Paraaortic lymph node (tissue), 1 donor: Measurements from ENCODE around the gene SLC6A1.

DNA sequence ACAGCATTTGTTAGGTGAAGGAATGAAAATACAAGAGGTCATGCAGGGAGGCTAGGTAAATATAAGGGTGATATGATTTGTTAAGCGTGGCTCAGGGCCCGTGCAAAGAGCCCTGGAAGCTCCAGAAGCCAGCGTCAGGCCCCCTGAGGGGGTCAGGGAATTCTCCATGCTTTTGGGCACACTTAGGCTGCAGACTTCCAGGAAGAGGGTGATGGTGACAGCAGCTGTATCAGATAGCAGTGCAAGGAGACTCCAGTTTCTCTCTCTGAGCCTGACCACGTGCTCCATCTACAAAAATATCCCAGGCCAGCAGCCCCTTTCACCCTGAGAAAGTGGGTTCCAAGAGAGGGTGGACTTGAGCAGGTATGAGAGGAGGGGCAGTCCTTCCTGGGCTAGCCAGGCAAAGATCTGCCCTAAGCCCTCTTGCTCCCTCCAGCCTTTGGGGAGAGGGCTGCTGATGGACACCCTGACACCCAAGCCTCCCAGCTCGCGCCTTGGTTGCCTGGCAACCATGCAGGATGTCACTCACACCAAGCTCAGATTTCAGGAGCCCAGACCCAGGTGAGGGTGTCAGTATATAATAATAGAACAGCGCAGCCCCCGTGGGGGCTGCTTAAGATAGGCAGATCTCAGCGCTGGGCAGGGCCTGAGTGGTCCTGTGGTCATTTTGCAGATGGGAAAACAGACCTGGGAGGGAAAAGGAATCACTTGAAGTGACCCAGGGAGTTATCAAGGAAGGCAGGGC lies 35.8 kb downstream of the ATP2B2 start:
- PRO-cap, result no peak

DNA sequence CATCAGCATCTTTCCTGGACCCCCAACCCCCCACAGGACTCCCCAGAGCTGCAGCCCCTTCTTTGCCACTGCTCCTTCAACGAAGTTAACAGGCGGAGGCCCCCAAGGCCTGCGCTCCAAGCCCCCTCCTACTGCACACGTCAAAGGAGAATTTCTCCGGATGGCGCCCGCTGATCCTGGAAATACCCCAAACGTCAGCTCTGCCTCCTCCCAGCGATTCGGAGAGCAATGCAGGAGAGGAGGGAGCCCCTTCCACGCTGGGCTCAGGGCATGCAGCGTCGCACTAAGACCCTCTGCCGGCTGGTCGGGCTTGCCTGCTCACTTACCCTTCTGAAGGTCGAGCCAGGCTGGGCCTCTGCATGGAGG lies 1.3 kb downstream of the ATP2B2 start:
- PRO-cap, result unidirectional peak, plus-strand start at position 228 of the sequence

DNA sequence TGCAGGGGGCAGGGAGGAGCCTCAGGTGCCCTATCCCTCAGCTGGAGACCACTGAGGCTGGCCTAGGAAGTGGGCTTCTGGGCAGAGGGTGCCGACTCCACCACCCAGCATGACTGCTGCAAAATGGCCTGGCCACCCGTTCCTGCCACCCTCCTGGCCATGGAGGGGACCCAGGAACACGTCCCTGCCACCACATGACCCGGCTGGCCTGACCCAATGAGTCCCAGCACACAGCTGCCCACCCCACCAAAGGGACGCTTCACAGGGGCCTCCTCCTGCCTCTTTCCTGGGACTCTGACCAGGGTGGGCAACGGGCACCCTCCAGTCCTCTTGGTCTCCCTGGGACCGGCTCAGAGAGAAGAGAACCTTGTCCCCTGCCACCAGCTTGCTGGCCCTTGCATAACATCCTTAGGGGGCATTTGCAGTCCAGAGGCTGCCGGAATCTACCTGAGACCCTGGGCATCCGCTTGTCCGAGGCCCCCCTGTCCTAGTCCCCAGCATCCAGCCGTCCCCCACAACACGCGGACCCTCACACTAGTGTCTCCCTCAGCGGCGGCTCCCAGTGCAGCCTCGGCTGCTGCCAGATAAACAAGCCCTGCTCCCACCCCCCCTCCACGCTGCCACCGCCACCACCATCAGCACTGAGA lies 554 bp downstream of the ATP2B2 start:
- PRO-cap, result no peak

GRCh38 chr3:10505990-10506623 lies 721 bp upstream of the ATP2B2 start:
- PRO-cap, result no peak

DNA sequence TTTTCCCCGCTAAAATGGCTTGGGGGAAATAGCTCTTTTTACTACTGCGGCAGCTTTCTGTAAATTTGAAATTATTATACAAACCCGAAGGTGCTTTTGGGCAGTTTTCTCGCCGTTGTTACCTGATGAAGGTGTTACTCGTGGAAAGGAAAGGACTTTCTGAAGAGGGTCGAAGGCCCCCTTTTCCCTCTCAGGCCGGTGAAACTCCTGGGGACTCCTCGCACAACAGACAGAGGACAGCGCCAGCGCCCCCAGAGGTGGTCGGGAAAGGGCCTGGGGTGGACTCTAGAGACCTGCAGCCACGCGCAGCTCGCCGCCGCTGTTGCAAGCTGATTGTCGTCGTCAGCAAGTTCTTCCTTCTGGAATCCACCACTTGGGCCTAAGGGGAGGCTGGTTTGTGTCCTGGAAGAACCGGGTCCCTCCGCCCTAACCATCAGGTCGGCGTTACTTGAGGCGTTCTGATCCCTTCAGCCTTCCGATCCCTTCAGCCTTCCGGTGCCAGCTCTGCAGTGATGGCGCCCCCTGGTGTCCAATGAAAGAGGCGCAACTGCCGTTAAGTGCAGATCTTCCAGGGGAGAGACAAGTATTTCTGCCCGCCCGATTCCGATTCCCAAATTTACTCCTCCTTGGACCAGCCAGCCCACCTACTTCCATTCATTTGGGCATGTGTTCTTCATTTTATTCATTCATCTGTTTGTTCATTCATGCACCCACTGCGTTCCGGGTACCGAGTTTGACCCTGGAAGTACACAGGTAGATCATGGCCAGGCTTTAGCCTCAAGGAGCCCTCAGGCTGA lies 77.3 kb upstream of the SLC6A11 start:
- PRO-cap, result no peak

GRCh38 chr3:10992459-10992839 lies at the start of gene SLC6A1:
Gene SLC6A1 (plus strand): TSS chr3:10992748.
- PRO-cap, result bidirectional peak, plus-strand start at chr3:10992762, minus-strand start at chr3:10992567

DNA sequence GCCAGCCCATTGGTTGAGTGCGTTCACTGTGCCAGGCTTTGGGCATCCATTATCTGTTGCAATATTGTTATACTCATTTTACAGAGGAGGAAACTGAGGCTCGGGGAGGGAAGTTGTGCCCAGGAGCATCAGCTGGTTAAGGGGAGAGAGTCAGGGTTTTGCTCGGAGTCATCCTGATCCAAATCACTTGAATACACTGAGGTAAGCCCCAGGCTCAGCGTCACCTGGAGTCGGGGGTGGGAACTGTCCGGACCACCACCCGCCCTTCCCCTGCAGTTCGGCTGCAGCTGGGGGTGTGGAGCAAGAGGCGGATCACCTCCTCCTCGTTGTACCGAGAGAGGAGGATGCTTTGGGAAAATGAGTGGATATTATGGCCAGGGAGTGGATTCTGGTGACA lies 636 bp downstream of the HRH1 start:
- PRO-cap, result no peak

DNA sequence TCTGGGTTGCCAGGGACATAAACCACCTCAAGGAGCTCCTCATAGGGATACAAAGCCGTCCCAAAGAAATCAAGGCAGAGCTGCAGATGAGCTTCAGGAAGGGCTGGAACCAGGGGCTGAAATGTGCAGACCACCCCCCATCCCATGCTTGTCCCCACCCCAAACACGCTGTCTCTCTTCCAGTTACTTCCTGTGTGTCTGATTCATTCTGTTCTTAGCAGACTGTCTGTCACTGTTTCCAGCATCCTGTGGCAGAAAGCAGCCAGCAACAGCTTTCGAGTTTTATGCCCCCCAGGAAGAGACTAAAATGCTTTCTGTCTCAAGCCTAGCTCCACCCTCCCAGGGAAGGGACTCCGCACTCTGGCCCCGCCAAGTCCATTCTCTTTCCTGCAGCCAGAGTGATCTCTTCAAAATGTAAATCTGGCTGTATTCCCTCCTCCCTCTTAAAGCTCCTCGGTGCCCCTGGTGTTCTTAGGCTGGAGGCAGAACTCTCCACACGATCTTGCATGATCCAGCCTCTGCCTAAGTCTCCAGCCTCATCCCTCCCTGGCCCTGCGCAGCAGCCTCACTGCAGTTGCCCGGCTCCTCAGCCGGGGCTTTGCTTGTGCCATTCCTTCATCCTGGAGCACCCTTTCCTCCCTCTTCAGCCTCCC lies 41.5 kb downstream of the HRH1 start:
- PRO-cap, result no peak

DNA sequence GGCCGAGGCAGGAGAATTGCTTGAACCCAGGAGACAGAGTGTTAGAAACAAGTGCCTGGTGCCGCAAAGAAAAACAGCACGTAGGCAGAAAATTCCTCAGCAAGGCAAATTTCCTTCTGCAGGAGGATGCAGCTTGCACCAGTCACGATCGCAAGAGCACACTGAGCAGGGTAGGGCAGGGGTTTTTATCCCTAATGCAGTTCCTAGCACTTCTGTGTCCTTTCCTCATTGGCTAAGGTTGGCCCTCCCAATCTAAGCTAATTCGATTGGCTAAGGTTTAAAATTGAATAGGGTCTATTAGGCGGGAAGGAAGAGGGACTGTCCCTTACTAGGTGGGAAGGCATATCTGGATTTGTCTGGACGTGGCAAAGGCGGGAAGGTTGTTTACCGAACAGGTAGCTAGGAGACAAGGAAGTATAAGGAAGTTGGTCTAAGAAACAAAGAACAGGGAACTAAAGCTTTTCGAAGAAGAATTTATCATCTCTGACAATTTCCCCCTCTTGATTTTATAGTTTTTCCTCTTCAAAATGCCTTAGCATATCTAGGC lies 24.9 kb upstream of the ATG7 start:
- PRO-cap, result no peak

- PRO-cap, result unidirectional peak, minus-strand start at chr3:11273373
Observed at GRCh38 chr3:11273198-11273607, 1.0 kb downstream of the ATG7 start.

DNA sequence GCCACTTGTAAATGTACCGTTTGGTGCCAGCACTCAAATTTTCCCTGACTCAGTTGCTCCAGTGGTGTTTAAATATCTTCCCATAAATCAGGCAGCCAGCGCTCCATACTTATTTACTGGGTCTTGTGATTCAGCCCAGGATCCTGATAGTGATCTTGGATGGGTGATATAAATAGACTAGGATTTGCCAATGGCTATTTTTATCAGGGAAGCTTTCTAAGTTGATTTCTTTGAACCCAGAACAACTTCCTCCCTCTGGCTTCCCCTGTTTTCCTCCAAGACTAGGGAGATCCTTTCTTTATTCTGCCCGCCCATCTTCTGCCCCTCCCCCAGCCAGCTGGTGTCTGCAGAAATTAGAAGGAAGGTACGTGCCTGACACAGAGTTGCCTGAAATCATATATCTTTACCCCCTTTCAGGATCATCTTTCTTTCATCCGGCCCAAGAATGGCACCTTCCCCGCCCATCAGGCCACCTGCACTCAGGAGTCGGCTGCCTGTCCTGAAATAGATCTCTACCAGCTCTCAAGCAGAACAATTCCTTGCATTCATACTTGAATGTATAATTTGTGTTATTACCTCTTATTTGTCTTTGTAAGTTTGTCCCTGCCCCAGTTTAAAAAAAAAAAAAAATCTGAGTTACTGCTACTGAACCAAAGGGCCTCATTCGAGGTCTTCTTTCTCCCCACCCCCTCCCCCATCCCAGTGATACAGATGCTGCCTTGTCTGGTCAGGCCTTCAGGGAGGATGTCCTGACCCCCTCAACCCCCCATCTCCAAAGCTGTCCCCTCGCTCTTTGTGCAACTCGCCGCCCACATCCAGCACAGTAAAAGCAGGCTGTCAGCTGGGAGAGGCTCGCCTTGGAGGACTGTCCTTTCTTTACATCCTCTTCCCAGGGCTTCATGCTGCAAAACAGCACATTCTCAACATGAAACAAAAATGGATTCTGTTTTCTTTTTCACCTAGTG lies 133.7 kb downstream of the VGLL4 start:
- PRO-cap, result no peak

DNA sequence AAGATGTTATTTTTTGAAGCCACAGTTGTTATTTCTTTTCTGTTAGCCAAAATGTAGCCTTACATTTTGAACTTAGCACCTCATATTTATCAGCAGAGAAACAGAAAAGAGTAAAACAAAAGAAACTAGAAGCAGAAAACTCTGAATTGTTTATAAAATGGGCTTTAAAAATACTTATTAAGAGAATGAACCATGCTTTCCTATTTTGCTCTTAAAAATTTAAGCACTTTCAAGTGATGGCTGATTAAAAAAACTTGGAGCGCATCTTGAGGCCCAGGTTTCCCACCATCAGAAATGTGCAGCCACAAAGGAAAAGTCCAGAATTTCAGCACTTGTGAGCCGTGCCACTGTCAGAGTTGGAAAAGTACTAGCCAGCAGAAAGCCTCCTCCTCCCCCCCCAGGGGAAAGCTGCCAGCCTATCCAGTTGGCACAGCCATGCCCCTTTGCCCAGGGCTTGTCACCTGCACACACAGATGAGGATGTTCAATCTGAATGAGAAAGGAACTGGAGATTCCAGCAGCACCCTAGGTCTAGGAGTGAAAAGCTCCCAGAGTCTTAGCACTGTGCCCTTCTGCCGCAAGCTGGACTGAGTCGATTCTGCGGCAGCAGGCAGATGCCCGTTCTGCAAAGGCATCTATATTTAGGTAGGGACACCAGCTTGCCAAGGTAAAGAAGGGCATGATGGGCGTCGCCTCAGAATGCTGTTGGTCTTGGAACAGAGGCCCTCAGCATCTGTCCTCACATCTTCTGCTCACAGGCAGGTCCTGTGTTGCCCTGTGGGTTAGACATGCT lies 109.8 kb downstream of the VGLL4 start:
- PRO-cap, result no peak

- PRO-cap, result bidirectional peak, plus-strand start at chr3:11719754, minus-strand start at chr3:11719529
Observed at GRCh38 chr3:11718932-11720071, 75.6 kb upstream of the VGLL4 start.

GRCh38 chr3:11795604-11796126 lies 51.0 kb downstream of the TAMM41 start:
- PRO-cap, result no peak

DNA sequence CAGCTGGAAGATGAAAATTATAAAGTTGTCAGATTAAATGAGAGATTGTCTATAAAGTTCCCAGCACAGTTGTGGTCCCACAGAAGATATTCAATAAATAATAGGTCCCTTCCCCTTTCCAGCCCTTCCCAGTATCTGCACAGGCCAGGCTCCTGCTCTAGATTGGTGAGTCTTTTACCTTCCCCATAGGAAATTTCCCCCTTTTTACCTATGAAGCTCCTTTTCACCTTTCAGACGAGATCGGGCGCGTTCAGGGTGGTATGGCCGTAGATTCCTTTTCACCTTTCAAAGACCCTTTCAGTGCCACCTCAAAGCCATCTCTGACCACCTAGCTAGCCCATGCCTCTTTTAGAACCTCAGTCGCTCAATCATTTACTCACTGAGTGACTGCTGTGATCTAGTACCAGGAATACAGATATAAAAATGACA lies 3.9 kb downstream of the TIMP4 start:
- PRO-cap, result no peak

- PRO-cap, result no peak
Observed at GRCh38 chr3:12184176-12184693, 25.5 kb upstream of the TIMP4 start.

DNA sequence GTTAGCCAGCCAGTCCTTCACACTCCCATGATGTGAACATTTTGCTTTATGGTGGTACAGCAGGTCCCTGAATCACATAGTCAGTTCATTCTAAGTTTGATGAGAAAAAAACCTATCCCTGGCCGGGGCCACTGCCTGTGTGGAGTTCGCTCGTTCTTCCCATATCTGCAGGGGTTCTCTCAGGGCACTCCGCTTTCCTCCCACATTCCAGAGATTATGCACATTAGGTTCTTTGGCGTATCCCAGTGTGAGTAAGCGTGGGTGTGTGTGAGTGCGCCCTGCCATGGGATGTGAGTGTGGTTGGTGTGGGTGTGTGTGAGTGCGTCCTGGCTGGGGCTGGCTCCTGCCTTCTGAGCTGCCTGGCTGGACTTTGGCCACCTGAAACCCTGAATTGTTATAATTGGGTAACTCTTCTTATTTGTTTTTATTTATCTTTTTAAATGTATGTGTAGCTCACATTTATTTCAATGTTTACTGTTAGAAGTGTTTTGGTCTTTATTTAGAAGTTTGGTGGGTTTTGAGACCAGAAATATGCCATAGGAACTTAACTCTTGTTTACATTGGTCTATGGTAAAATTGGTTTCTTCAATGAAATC lies 64.1 kb upstream of the PPARG start:
- PRO-cap, result no peak

DNA sequence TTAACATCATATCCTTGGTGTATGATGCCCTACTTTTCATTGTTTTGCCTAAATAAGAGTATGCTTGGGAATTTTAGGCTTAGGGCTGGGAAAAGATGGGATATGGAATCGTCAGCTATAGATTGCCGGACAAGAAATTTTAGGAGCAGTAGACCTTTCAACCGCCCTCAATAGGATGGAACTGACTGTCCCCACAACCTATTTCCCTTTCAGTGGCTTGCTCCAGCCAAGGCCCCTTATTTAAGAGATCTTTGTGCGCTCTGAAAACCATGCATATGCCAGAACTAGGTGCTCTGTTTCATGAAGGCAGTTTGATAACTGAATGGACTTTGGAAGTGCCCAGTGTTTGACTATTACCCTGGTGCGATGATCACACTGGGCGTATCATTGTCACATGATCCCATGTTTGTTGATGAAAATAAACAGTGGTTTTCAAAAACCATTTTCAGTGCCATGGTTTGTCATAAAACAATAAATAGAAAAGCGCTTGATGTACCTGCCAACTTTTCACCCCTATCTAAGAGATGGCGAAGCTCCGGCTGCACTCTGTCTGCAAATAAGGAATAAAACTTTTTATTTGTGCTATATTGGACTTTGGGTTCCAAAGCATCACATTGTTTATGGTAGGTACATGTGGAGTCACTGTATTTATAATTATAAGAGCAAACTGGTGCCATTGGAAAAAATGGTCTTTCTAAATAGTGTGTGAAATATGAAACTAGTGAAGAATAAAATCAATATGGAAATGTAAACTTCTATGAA lies 74.1 kb upstream of the TSEN2 start:
- PRO-cap, result no peak

DNA sequence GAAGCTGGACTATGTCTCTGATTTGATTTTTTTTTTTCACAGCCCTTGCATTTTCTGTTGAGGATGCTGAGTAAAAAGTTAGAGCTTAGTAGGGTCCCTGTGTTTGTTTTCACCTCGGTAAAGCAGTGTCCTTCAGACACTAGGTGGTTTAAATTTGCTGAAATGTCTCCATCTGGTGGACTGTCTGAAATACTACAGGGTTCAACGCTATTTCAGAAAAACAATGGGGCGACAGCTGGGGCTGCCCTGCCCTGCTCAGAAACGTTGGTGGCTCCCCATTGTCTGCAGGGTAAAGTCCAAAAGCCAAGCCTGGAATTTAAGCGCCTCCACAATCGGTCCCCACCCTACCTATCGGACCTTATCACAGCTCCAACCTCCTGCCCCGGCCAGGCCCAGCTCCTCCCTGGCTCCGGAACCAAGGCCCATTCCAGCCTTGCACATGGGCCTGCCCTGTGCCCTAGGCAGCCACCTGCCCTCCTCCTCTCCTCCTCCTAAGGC lies 4.4 kb upstream of the TSEN2 start:
- PRO-cap, result no peak

- PRO-cap, result no peak
Observed at GRCh38 chr3:12585064-12585811, 28.4 kb downstream of the MKRN2 start.